Epithelial cell of prostate (primary cell): Measurements from ENCODE around the genes LIN9 and ITPKB.

GRCh38 chr1:226309071-226309602, at the start of gene LIN9:
LIN9 (minus strand) TSS chr1:226309164.
- RRBS, result 3% methylated on average over 26 of the region's 69 CpGs

GRCh38 chr1:226369091-226369624, 38.7 kb downstream of the PARP1 start:
- RRBS, result no CpG with 5 or more reads among the region's 8 CpGs

GRCh38 chr1:226402189-226402590, 5.7 kb downstream of the PARP1 start:
- RRBS, result no CpG with 5 or more reads among the region's 8 CpGs

GRCh38 chr1:226568013-226568800, 19.6 kb downstream of the STUM start:
- RRBS, result no CpG with 5 or more reads among the region's 16 CpGs

GRCh38 chr1:226609784-226610284, 61.3 kb downstream of the STUM start:
- RRBS, result no CpG with 5 or more reads among the region's 12 CpGs

GRCh38 chr1:226696772-226697737, 42.0 kb downstream of the ITPKB start:
- RRBS, result no CpG with 5 or more reads among the region's 8 CpGs

- RRBS, result no CpG with 5 or more reads among the region's 7 CpGs
These were observed 40.0 kb downstream of the ITPKB start for GRCh38 chr1:226699061-226699572.

DNA sequence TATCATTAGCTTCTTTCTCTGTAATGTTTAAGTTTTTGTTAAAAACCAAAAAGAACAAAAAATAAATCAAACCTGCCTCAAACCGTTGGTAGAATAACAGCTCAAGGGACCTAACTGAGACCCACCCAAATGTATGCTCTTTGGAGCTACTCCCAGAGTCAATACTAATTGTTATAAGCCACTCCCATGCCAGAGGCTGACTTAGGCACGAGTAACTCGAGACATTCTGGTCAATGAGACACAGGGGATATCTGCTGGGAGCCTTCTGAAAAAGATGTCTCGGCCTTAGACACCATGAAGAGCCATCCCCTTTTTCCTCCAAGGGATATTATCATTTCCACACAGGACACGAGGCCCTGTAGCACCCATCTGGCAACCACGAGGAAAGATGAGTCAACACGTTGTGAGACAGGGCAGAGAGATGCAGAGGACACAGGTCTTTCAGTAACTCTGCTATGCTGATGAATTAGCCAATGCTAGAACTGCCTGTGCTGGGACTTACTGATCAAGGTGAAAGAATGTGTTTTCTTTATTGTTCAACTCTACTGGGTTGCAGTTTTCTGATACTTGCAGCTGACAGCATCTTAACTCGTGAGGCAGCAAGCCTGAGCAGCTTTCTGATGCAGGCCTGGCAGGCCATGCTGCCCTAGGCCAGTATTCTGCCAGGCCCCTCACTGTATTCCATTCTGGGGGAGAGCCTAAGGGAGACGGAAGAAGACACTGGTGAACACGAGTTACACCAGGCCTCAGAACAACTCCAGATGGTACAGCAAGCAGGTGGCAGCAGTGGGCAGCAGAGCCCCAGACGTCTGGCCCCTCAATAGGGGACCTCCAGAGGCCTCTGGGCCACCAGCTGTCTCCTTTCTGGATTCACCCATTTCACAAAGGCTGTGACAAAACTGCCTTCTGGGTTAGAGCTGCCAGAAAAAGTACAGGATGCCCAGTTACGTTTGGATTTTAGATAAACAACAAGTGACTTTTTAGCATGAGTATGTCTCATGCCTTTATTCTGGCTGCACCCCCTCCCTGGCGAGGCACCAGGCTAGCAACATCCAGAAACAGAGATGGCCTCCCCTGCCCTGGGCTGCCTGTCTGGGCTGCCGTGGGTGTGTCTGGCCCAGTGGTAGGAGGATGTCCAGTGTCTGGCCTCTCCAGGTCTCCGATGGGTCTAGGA, 30.4 kb downstream of the ITPKB start:
- RRBS, result no CpG with 5 or more reads among the region's 15 CpGs

DNA sequence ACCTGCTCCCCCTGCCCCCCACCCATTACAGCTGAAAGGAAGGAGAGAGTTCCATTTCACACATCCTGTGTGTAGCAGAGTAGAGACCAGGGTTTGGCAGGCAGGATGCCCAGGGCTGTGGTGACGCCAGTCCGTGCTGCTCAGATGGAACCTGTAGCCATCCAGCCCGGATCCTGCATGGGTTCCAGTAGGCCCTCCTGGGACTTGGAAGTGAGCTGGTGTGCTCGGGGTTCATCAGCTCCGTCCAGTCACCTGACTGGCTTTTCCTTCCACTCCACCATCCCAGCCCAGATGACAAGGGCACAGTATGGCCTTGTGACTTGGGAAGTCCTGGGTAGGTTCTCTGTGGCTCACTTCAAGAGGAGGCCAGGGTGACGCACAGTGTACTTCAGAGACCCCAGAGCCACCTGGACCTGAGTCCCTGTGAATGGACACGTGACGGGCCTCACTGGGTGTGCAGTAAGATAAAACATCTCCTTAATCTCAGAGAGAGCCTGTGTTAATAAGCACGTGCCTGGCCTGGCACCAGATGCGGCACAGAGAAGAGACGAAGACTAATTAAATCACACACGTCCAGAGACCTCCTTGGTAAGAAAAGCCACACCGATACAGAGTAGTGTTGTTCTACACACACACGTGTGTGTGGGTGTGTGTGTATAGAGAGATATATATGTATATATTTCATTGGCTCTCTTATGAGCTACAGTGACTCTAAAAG, 16.0 kb downstream of the ITPKB start:
- RRBS, result no CpG with 5 or more reads among the region's 14 CpGs

- RRBS, result no CpG with 5 or more reads among the region's 5 CpGs
These were observed 6.4 kb downstream of the ITPKB start for GRCh38 chr1:226732592-226733194.

- RRBS, result 2% methylated on average over 5 of the region's 26 CpGs
These were observed at the start of gene ITPKB for GRCh38 chr1:226738915-226739599. ITPKB (minus strand) TSS chr1:226739282.

- RRBS, result under 1% methylated on average over 21 of the region's 66 CpGs
These were observed 752 bp upstream of the COQ8A start for GRCh38 chr1:226938976-226940107.

- RRBS, result no CpG with 5 or more reads among the region's 7 CpGs
These were observed 1.8 kb downstream of the COQ8A start for GRCh38 chr1:226941799-226942340.

DNA sequence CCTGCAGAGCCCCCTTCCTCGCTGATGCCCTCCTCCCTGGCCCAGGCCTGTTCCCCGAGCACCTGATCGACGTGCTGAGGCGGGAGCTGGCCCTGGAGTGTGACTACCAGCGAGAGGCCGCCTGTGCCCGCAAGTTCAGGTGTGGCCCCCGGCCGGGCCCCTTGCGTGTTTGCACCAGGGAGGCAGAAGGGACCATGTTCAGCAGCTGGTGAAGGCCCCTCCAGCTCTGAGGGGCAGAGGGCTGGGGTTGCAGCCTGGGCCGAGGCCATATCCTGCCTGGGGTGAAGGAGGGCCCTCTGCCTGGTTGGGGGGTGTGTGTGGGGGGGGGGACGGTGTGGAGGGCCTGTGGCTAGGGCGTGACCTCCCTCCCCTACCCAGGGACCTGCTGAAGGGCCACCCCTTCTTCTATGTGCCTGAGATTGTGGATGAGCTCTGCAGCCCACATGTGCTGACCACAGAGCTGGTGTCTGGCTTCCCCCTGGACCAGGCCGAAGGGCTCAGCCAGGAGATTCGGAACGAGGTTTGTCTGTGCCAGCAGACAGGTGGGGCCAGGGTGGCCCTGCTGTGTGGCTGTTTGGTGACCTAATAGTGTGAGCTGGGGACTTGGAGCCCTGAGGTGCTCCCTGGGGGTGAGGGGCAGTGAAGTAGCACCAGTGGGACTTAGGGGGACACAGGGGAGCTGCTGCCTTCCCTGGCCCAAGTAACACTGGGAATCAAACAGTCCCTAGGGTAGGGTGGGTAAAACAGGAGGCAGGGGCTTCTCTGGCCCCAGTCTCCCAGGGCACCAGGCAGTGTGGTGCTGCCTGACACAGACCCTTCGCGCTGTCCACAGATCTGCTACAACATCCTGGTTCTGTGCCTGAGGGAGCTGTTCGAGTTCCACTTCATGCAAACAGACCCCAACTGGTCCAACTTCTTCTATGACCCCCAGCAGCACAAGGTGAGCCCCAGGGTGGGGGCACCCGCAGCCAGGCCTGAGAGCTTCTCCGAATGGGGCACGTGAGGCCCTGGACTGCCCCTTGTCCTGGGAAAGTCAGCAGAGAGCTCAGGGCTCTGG, 44.0 kb downstream of the COQ8A start:
- RRBS, result no CpG with 5 or more reads among the region's 23 CpGs

GRCh38 chr1:226986795-226987687, 46.9 kb downstream of the COQ8A start:
- RRBS, result no CpG with 5 or more reads among the region's 23 CpGs

DNA sequence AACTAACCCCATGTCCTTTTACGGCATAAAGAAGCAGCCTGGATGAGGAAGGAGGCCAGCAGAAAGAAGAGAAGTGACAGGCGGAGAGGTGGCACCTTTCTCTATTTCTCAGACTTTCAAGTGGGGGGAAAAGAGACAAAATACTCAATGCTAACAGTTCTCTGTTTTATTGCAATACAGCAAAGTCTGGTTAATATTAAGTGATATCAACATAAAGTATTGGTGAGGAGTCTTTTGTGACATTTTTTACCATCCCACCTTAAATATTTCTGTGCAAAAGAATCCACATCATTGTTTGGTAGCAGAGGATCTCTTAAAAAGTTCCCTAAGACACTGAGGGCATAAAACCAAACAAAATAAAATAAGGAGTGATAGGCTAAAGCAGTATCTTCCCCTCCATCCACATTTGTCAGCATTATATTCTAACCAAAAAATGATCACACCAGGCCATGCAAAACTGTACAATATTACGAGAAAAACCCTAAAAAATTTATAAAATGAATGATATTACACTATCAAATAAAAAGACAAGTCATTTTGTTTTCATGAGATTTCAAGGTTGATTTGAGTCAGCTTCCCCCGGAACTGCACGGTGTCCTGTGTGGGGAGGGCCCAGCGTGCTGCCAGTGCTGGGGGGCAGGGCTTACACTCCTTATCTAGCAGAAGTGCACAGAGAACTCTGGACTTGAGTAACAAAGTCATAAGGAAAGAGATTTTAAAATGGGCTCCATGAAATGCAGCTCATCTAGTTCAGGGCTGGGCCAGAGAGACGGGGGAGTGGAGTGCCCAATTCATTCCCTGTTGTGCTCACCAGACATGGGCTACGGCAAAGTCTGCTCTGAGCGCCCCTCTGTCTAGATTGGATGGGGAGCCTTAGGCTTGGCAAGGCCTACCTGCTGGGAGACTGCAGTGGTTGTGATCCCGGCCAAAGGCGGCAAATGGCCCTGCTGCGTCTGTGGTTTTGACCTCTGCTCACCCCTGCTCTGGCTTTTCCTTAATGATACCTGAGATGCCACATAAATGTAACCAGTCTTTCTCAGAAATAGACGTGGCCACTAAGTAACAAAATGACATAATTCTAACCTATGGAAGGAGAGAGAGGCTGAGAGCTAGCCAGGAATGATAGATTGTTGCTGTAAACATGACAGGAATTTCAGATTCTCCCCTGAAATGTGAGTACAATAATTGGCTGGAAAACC, 50.0 kb downstream of the COQ8A start:
- RRBS, result no CpG with 5 or more reads among the region's 13 CpGs

GRCh38 chr1:227033296-227033952, 93.3 kb downstream of the COQ8A start:
- RRBS, result no CpG with 5 or more reads among the region's 4 CpGs

- RRBS, result no CpG with 5 or more reads among the region's 1 CpG
These were observed 97.3 kb downstream of the COQ8A start for GRCh38 chr1:227037088-227038068.

DNA sequence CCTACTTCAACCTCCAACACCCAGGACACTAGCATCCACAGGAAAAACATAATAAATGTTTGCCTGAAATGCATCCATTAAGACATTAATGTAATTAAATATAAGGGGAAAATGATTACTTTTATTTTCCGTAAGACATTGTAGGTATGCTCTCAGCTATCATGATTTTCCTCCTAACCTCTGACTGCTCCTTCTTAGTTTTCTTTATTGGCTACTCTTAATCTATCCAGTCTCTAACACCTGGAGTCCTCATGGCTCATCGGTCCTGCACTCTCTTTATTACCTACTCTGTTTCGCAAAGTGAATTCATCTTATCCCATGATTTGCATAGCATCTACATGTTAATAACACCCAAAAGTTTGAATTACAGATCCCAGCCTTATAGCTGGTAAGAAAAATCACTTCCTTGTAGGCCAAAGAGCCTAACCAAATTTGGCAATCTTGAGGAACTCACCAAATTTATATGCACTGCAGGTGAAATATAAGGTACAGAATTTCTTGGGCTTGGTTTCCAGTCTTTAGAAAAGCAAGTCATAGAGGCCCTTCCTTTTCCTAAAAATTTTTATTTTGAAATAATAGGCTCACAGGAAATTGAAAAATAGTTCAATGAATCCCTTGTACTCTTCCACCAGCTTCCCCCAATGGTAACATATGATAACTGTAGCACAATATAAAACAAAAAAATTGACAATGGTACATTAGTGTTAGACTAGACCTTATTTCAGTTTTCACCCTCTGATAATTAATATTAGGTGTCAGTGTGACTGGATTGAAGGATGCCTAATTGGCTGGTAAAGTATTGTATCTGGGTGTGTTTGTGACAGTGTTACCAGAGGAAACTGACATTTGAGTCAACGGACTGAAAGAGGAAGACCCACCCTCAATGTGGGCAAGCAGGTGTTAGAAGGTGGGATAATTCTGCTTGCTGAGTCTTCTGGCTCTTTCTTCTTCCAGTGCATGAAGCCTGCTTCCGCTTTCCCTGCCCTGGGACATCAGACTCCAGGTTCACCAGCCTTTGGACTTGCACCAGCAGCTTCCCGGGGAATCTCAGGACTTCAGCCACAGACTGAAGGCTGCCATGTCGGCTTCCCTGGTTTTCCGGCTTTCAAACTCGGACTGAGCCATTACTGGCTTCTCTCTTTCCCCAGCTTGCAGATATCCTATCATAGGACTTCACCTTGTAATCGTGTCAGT, 136.0 kb downstream of the CDC42BPA start:
- RRBS, result 97% methylated on average over 3 of the region's 10 CpGs

DNA sequence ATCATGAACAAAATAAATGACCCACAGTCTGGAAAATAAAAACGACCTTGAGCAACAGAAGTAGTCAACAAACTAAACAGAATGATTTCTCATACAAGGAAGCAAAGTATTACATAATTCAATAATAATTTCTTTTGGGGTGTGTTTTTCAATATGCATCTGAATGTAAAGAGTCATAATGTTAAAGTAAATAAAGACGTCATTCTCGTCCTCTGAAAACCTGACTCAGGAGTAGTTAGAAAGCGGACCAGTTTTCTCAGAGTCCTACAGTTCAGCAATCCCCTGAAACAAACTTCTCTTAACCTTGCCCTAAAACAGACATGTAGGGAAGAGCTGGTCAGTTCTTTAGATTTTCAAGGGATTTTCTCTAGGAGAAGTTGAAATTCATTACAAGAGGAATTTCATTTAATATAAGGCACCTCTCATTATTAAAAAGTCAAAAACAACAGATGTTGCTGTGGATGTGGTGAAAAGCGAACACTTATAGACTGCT, 18.5 kb downstream of the CDC42BPA start:
- RRBS, result no CpG with 5 or more reads among the region's 5 CpGs